ENCODE data around the gene PYCR2.

DNA sequence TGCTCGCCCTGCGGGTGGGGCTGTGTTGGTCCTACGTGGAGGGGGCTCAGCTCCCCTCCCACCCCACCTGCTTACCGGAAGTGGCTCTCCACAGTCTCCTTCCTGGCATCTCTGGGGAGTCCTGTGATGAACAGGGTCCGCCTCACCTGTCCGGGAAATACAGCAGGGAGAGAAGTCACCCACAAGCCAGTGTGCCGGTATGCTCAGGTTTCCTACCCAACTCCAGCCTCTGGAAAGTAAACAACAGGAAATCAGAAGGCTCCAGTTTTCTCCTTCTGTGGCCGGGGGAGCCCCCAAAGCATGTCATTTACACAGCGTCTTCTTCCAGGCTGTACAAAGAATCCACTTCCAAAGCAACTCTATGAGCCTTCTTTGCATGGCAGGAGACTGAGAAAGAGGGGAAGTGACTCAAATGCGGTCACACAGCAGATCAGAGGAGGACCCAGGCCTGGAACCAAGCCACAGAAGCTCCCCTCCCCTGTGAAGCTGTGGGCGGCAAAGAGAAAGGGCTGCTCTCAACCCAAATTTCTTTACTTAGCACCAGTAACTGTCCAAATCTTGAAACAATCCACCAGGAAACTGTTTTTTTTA, 16.3 kb downstream of the TMEM63A start:
- PRO-cap: no peak
- RAMPAGE, long total RNA: no peak

DNA sequence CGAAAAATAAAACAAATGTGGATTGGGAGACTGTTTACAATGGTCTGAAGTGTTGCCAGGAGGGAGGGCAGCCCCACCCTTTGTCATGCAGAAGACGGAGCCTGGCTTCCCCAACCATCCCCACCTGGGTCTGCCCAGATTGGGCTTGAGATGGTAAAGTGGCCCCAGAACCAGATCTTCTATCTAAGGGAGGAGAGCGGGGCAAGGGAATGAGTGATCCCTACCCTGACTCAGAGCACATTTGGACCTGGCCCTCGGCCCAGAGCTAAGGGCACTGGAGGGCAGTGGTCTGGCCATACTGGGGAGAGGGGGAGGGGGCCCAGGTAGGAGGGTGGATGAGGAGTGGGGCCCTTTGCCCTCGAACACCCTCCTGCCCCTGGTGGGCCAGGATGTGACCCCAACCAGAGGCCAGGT, 1.4 kb upstream of the LEFTY1 start:
- PRO-cap: no peak
- RAMPAGE, long total RNA: no peak

DNA sequence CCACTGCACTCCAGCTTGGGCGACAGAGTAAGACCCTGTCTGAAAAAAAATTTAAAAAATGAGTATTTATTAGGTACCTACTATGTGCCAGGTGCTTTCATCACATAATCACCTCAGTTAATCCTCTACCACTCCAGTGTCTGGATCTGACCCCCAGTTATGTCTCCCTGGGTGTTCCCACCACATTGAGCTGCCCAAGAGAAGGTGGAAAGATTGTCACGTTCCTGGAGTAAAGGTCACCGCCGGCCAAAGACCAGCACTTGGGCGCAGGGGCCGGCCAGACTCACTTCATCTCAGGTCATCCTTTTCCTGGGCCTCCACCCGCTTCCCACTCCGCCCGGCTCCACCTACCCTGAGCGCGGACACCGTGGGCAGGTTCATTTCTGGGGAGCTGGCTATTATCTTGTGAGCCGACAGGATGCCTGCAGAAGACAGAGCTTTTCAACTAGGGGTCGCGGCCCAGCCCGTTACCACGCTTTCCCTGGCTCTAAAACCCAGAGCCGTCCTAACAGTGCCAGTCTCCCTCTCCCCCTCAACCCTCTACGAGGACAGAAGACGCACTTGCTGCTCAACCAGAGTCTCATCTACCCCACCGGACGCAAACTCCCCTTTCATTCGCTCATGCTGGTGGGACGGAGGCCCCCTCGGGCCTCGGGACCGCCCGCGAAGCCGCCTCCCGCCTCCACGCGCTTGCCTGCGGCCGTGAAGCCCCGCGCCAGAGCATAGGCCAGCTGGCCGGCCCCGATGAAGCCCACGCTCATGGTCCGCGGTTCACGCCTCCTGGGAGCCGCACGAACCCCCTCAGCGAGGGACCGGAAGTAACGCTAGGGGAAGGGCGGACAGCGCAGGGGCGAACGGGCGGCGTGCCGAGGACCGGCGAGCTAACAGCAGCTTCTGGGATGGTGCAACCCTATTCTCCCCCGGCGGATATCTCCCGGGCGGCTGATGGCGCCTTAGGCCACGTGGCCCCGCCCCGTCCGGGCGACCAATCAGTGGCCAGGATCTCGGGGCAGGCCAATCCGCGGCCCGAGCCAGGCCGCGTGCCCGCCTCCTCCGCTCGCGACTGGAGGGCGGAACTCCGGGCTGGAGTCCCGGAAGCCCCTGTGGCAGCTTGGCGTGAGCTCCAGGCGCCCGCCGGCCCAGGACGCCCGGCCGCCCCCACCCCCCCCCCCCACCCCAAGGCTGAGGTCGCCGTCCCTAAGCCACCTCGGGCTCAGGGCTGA, at the start of gene PYCR2:
Gene PYCR2, minus strand, starts transcription at position 901 of the 1,223 bp plus-strand sequence.
- PRO-cap: bidirectional peak, plus-strand start at position 1,088 of the sequence, minus-strand start at position 929 of the sequence
- RAMPAGE, long total RNA: no peak

DNA sequence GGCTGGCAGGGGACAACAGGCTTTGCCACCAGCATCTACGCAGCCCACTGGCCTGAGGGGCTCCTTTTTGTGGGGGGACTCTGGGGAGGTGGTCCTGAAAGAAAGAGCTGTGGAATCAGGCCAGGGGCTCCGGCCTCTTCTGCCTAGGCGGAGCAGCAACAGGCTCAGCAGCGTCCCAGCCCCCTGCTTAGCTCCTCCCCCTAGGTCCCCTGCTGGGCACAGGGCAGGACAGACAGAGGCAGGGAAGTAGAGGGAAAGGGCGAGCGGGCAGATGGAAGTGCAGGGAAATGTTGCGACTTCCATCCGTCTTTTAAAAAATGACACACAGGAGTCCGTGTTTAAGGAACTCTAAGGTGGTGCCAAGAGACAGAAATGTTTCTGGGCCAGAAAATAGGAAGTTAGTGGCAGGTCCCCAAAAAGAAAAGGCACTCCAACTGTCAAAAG, 10.0 kb upstream of the LEFTY2 start:
- PRO-cap: no peak
- RAMPAGE, long total RNA: no peak

DNA sequence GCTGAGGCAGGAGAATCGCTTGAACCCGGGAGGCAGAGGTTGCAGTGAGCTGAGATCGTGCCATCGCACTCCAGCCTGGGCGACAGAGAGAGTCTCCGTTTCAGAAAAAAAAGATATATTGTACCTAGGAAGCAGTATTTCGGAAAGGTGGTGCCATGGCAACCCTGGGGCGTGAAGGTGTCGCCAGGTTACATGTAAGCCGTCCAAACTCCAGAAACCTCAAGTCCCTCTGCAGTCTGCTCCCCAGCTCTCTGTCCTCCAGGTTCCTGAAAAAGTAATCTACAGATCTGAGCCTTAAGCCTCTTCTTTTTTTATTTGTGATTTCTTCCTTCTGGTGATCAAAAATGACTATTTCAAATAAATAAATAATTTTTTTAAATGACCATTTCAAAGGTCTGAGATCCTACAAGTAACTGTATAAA, 1.6 kb upstream of the SDE2 start:
- PRO-cap: no peak
- RAMPAGE, long total RNA: no peak

- PRO-cap: no peak
- RAMPAGE, long total RNA: no peak
Measured at GRCh38 chr1:226002686-226003243, 3.6 kb upstream of the SDE2 start.

GRCh38 chr1:226061741-226062594, 548 bp upstream of the H3-3A start:
- PRO-cap: unidirectional peak, minus-strand start at chr1:226062219; bidirectional peak, plus-strand start at chr1:226062721, minus-strand start at chr1:226062493
- RAMPAGE, long total RNA: no peak

DNA sequence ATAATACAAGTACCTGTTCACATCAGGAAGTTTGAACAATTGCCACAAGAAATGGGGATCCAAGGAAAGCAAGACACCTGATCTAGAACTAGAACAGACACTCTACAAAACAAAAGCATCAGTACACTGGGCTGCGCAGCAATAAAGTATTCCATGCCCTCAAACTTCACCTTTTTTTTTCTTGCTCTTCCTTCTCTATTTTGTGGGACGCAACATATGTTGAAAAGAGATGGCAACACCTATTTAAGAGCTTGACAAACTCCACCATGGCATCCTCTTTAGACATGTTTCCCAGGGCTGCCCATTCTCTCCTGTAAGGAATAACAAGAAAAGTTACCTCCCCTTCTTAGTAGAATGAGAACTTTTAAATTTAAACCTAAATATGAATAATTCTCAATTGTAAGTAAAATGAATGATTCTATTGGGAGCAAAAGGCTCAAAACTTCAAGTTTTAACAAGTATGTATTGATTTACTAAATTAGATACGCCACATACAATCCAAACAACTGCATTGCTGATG, 21.9 kb downstream of the ACBD3 start:
- PRO-cap: no peak
- RAMPAGE, long total RNA: no peak

DNA sequence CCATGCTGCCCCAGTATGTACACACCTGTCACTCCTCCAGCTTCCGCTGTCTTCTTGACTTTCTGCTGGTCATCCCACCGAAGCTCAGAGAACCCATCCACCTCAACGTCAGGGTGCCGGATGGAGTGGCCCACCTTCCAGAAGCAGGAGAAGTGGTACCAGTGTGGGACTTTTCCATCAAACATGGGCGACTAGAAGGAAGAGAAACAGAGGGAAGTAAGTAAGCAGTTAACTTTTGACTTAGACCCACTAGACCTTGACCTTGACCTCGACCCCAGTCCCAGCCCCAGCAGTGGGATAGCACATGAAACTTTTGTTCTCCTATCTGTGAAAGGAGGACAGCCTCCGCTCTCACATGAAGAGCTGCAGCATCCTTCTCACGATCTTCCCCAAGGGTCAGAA, 5.7 kb downstream of the PARP1 start:
- PRO-cap: no peak
- RAMPAGE, long total RNA: no peak

DNA sequence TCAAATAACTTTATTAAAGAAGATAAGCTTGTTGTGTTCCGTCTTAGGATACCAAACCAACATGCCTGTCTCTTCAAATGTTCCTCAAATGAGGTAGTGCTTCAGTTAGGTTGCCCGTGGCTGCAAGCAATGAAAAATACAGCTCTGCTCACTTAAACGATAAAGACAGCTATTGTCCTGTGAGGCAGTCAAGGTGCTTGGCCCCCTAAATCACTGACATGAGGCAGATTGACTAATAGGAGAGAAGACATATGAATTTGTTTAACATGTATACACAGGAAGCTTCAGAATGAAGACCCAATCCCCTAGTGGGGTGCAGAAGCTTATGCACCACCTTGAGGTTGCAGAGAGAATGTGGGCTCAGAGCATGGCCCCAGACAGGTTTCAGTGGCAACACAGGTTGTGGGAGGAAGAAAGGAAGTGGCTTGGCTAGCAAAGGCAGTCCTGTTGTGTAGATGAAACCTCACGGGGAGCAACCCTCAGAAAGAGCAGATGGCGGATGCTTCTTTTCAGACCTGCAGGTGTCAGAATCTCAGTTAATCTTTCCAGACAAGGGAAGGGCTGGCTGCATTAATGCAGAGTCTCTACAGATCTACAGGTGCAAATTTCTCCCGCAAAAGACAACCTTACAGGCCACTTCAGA, 37.0 kb upstream of the PARP1 start:
- PRO-cap: bidirectional peak, plus-strand start at position 387 of the sequence, minus-strand start at position 215 of the sequence
- RAMPAGE, long total RNA: no peak

- PRO-cap: no peak
- RAMPAGE, long total RNA: no peak
Measured at GRCh38 chr1:226658068-226659363, 80.6 kb downstream of the ITPKB start.

GRCh38 chr1:226672114-226672803, 66.8 kb downstream of the ITPKB start:
- PRO-cap: no peak
- RAMPAGE, long total RNA: no peak

DNA sequence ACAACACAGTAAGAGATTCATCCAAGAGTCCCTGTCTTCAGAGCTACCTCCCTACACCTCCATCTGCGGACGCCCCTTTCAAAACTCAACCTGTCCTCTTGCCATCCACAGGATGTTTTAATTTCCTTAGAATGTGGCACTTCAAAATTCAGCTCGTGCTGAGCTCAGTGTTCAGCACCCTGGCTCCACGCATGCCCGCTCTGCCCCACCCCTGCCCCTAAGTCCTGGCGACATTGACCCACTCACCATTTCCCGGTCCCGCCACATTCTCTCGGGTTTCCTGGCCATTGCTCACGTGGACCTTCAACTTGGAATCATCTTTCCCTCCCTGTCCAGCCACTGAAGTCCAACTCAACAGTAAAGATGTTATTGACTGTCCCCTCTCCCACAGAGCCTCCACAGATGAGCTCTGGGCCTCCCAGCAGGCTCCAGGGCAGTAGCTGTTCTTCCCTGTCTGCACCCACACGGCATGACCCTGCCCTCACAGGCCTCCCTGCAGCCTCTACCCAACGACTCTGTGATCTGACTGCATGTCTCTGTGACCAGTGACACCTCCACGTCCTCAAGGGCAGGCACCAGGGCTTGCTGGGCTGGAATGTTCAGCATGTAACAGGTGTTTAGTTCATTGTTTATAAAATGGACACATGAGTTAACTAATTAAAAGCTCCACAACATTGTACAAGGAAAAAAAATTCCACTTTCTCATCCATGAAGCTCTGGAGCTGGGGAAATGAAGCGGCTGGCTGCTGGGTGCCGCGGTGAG, 53.8 kb downstream of the ITPKB start:
- PRO-cap: no peak
- RAMPAGE, long total RNA: no peak

GRCh38 chr1:226709950-226711048, 28.8 kb downstream of the ITPKB start:
- PRO-cap: no peak
- RAMPAGE, long total RNA: no peak

DNA sequence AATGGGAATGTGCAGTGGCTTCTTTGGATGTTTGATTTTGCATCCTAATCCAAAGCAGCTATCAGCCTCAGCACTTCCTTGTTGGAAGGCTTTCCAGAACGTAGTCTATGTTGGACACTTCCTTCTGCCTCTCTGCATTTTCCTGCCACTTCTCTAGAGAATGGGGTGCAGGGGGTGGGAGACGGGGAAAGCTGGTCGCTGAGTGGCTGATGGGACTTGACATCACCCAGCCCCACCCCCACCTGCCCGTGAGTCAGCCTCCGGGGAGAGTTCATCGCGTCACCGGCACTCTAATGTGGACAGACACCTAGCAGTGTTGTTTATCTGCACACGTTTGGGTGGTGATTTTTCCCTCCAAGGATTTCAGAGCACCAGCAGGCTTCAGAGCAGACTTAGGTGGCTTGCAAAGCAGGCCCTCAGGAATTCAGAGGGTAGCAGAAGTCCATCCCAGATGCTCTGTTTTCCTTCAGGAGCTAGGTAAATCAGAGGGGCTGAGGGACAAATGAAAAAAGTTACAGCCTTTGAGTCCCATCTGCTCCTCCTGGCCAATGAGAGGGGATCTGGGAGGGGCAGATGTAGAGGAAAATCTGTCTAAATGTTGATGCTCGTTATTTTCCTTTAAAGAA, 5.6 kb downstream of the PSEN2 start:
- PRO-cap: no peak
- RAMPAGE, long total RNA: no peak

GRCh38 chr1:226954610-226954992, 14.5 kb downstream of the COQ8A start:
- PRO-cap: no peak
- RAMPAGE, long total RNA: no peak

GRCh38 chr1:226989714-226990912, 50.0 kb downstream of the COQ8A start:
- PRO-cap: no peak
- RAMPAGE, long total RNA: no peak

- PRO-cap: no peak
- RAMPAGE, long total RNA: no peak
Measured at GRCh38 chr1:227134209-227135239, 183.8 kb downstream of the CDC42BPA start.

DNA sequence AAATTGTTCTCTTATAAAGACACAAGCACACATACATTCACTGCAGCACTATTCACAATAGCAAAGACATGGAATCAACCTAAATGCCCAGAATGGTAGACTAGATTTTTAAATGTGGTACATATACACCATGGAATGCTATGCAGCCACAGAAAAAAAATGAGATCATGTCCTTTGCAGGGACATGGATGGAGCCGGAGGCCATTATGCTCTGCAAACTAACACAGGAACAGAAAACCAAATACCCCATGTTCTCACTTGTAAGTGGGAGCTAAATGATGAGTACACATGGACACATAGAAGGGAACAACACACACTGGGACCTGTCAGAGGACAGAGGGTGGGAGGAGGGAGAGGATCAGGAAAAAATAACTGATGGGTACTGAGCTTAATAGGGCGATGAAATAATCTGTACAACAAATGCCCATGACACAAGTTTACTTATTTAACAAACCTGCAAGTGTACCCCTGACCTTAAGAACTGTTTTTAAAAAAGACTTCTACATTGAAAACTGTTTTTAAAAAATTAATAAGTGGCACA, 75.4 kb downstream of the CDC42BPA start:
- PRO-cap: no peak
- RAMPAGE, long total RNA: no peak

- PRO-cap: no peak
- RAMPAGE, long total RNA: no peak
Measured at GRCh38 chr1:227299089-227299487, 19.2 kb downstream of the CDC42BPA start.